H4 (cell line): ENCODE results near the gene CHD3.

DNA sequence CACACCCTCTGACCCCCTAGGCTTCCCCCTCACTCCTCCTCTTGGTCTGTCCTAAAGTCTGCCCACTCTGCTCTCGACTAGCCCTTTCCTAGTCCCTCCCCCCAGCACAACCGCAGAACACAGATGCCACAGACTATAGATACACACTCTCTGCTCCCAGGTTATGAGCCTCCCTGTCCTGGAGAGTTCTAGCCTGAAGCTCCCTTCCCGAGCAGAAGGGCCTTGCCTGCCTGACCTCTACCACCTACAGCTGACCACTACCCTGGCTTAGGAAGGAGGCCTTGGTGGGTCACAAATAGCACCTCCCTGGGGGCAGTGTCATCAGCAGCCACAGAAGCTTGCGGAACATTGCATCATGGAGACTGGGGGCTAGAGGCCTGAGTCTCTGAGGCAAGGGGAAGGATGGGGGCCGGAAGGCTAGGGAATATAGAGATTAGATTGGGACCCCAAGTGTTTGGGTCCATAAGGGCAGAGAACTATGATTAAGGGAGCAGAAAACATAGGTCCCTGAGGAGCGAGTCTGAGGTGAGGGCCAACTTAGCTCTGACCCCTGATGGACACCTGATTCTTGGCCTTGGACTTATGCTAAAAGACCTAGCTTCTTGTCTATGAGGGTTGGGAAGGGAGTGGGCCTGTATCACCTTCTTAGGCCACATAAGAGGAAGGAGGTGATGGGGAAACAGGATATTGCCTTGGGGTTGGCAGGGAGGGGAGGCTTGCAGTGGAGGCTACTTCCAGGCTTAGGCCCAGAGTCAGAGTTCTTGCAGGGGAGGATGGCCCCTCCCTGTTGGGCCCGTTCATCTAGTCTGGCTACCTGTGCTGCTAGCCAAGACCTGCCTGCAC, 4.8 kb downstream of the KDM6B start:
- RAMPAGE, long total RNA, result no peak

- RAMPAGE, long total RNA, result no peak
Measured at GRCh38 chr17:7839673-7840421, 5.8 kb downstream of the KDM6B start.

DNA sequence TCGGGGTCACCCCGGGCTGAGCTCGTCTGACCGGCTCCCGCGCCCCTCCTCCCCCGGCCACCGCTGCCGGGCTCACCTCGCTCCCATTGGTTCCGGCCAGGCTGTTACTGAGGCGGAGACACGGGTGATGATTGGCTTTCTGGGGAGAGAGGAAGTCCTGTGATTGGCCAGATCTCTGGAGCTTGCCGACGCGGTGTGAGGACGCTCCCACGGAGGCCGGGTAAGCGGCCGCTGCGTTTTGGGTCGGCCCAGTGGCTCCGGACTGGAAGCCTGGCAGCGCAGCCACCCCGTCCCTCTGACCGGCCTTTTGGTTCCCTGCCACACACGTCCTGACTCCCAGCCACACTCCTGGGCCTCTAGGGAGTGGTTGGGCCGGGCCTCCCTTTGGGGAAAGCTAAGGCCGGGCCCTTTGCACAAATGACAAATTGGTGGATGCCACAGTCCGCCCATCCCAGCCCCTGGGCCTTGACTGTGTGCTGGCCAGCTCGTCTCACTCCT, 10.0 kb upstream of the TMEM88 start:
- RAMPAGE, long total RNA, result no peak

DNA sequence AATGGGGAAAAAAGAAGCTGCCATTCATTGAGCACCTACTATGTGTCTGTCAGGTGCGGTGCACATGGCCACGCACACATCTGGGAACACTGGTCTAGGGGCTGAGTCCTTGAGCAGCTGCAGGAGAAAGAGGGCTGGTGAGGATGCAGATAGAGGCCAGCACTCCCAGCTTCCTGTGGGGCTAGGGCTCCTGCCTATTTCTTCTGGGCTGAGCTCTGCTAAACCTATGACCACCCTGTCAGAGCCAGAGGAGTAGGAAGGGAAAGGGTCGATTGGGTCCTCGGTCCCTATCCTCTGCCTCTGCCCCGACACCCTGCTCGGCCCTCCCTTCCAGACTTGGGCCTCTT, 4.2 kb upstream of the TMEM88 start:
- RAMPAGE, long total RNA, result no peak

DNA sequence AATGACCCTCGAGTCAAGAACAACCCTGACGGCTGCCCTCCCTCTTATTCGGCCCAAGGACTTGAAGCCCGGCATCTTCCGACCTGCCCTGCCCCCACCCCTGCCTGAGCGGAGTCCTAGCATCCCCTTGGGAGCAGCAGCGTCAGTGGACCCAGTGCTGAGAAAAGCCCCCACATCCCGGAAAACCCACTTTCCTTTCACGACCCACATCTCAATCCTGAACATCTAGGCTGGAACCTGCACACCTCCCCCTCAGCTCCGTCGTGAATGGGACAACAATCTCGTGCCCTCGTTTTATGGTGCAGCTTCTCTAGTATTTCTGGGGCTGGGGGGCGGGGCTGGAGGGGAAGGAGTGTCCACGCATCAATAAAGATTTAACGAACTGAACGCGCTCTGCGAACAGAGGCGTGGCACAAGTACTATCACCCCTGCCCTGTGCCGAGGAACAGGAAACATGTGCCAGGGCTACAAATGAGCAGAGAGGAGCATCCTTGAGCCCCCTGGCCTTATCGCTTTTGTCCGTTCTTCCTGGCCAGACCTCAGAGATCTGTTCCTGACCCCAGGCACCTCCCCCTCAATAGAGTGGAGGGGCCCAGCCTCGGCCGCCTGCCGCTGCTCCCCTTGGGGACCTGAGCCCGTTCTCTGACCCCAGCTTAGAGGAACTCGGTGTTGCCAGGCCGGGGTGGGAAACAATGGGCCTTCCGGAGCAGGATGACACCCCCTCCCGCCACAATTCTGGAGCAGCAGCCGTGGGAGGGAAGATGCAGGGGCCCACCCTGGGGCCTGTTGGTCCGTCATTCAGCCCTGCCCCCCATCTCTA, 1.1 kb downstream of the TMEM88 start:
- RAMPAGE, long total RNA, result no peak

- RAMPAGE, long total RNA, result no peak
Measured at GRCh38 chr17:7877071-7877538, 11.5 kb upstream of the CHD3 start.

DNA sequence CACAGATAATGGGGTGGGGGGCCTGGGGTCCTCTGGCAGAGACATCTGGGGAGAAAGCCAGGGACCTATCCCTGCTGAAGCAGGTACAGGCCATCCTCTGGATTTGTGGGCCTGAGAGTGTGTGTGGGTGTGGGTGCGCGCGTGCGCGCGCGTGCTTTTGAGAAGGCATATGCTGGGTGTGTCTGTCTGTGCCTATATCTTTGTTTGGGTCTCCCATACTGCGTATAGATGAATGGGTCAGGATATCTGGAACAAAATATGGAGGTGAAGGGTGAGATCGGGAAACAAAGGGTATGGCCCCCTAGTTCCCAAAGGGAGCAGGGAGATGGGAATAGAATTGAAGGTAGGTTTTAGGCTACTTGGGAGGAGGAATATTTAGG, at the start of gene CHD3:
CHD3 (plus strand) TSS at position 195 of the 380 bp plus-strand sequence.
- RAMPAGE, long total RNA, result no peak

GRCh38 chr17:7897836-7898134, 9.2 kb downstream of the CHD3 start:
- RAMPAGE, long total RNA, result no peak

GRCh38 chr17:7915151-7916169, 629 bp downstream of the RNF227 start:
- RAMPAGE, long total RNA, result no peak

- RAMPAGE, long total RNA, result no peak
Measured at GRCh38 chr17:7922821-7923329, 6.8 kb downstream of the KCNAB3 start.

DNA sequence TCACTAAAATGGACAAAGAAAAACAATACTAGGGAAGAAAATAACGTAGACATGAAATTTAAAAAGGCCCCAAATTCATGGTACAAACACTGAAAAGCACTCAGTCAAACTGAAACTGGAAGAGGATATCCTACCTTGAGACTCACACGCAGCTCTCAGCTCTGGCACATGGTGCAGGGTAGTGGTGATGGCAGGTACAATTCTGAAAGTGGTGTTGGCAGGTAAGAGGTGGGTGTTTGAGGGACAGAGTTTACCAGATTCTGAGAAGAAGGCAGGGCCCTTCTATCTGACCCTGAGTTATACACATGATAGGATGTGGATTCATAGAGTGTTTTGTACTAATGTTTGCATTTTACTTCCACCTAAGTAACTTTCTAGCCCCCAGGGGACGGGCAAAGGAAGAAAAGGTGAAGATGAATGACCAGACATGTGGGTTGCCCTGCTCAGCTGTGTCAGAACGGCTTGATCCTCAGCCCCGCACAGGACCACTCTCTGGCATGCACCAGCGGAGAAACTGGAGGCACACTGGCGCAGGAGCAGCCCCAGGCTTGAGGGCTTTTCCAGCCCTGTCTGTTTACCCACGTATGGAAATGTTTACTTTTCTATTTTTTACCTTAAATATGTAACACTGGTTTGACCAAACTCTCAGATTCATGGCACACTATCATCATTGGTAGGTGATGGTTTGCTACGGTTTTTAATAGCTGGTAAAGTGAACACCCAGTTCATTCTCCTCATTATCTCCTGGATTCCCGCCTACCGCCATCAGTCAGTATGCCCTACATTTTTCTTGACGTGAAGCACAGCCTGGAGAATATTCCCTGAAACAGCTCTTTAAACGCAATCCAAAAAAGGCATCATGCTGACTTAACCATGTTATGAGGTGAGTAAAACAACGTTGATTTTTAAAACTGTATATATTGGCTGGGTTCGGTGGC, 19.7 kb downstream of the CNTROB start:
- RAMPAGE, long total RNA, result no peak

DNA sequence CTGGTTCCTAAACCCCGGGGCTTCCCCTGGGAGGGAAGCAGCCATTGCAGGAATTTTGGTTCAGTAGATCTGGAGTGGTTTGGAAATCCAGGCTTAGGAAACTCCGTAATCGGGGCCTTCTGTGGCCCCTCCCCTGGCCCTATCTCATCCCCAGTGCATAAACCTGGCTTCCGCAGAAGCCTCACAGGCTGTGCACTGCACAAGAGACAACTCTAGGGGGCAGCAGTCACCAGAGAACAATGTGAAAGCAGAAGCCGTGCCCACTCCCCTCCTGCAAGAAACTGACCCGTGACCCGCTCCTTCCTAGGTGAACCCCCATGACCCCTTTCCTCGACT, 14.2 kb downstream of the GUCY2D start:
- RAMPAGE, long total RNA, result no peak

DNA sequence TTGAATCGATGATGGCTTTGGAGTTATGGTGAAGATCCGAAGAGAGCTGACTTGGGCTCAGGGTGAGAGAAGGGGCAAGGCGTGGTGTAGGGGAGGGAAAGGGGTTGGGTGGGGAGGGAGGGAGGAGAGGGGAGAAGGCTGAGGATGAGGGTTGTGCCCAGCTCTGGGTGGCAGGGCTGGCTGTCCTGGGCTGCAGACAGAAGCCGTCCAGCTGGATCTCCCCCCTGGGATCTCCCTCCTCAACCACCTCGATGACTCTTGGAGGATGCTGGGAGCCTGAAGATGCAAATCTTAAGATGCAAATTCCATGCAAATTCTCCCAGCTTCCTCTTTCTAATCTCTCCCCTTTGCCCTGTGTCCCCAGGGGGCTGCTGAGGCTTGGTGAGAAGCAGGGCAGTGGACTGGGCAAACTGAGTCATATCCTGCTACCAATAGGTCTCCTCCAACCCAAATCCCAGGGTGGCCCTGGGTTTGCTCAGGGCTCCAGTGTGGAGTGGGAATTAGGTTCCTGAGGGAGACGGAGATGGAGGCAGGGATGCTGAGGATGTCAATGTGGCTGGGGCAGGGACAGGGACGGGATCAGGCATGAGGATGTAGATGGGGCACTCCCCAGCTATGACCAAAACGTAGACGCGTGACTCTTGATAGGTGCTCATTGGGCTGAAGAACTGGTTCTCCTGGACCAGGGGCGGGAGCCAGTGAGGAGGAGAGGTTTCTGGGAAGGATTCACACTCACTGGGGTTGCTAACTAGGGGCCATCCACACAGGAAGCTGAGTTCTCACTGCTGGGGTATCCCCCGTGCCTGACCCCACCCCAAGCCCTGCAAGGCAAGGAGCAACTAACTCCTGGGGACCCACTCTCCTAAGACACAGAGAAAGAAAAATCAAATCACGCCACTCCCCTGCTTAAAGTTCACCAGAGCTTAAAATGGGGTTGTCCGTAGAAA, 3.6 kb upstream of the ALOX12B start:
- RAMPAGE, long total RNA, result no peak

DNA sequence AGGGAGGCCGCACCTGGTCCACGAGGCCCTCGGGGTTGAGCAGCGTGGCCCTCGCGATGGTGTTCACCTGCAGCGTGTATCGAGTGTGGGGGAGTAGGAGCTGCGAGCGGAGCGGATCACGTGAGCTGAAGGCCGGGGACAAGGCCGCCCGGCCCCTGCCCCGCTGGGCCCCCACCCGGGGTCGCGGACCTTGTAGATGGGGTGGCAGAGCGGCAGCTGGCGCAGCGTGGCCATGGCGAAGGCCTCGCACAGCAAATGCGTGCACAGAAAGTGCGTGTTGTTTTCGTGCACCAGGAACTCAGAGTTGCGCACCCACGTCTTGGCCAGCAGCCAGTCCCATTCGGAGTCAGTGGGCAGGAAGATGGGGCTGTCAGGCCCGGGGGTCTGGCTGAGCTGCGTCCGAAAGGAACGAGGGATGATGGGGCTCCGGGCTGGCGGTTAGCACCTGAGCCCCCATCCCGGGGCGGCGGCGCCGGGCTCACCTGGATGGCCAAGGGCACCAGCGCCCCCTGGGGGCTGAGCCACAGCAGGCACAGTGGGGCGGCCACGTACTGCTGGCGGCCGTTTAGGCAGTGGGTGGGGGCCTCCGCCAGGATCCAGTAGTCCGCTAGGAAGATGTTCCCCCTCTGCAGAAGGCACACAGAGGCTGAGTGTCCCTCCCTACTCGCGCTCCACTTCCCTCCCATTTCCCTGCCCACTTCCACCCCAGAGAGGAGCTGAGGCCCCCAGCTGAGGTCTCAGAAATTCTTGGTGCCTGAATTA, 8.2 kb downstream of the ALOXE3 start:
- RAMPAGE, long total RNA, result no peak

DNA sequence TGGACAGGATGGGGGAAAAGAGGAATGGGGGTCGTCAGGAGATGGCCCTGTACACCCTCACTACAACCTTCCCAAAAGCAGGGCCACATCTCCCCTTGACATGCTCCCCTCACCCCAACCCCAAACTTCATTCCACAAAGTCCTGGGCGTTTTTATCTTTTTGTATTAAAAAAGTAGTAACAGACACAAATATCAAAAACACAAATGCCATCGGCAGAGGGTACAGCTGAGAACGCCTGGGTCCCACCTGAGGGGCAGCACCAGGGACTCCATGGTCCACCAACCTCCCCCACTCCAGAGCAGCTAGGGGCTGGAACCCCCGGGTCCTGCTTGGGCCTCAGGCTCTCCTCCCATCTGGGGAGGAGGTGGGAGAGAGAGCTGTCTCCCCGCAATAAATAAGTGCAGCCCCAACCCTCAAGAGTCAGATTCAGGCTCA, 11.9 kb downstream of the PER1 start:
- RAMPAGE, long total RNA, result no peak

- RAMPAGE, long total RNA, result no peak
Measured at GRCh38 chr17:8142846-8143257, 9.4 kb downstream of the PER1 start.

GRCh38 chr17:8150533-8150814, 1.7 kb downstream of the PER1 start:
- RAMPAGE, long total RNA, result no peak

GRCh38 chr17:8159347-8160241, 3.2 kb downstream of the VAMP2 start:
- RAMPAGE, long total RNA, result no peak

DNA sequence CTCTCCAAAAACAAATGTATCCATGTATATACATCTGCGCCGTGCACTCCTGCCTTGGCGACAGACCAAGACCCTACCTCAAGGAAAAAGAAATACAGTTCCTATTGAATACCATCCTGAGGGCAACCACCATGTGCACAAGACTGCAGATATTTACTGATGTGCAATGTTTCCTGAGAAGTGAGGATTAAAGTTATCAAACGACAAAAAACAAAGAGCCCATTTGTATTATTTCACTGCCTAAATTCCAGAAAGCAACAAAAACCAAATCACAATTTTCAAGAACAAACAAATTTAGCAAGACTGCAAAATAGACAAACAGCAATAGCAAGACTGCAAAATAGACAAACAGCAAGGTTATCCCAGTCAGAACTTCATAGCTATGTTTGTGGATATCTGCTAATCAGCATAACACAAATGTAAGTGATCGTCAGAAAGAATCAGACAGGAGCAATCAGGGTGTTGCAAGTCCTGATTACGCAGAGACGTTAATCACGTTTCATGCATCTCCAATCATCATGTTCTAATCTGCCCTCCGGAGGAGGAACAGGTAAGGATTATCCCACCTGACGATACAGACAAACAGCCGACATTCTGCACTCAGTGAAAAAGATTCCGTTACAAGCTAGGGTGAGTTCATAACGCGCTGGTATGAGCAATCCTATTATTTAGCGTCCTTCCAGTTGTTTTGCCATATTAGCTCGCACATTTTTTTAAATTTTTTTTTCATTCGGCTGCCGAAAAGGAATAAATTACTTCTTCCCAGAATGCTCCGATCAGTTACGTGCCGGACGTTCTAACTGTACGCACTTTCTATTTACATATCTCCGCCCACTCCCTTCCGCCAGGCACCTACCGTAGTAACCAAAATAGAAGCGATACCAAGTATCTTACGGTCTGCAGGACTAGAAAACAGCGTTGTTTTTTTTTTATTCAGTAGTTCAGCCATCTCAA, 2.9 kb downstream of the TMEM107 start:
- RAMPAGE, long total RNA, result no peak

DNA sequence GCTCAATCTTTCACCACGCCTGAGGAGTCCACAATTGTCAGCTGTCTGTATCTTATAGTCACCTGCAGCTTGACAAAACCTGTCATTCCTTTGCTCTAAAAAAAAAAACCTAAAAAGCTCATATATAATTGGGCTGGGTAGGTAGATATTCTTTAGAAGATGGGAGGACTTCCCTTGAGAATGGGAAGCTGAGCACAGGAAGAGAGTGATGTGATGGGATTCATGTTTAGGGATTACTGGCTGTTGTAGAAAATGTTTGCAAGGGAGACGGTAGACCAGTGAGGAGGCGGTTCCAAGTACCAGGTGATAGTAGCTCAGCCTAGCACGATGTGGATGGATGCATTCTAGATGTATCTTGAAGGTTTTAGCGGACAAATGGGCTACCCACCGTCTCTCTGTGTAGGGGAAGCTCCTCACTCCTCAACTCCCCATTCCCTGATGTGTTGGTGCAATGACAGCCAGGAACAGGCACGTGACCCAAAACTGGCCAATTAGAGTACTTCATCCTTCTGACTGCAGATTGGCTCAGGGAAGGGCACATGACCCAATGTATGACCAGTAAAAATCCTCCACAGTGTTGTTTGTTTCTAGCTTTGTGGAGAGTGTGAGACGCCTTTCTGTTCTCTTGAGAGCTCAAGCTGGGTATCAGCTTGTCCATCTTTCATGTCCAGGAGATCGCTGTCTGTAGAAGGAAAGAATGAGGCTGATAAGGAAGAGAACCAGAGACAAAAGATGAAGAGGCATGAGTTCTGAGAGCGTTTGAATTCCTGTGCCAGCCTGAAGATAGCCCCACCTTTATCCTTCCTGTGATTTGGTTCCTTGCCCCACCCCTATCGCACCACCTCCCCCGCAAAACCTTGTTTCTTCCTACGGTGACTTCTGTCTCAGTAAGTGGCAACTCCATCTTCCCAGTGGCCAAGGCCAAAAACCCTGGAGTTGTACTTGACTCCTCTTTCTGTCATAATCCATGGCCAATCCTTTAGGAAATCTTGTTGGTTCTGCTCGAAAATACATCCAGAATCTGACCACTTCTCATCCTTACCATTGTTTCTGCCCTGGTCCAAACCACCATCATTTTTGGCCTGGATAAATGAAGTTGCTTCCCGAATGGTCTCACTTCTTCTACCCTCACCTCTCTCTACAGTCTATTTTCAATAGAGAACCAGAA, 2.2 kb upstream of the BORCS6 start:
- RAMPAGE, long total RNA, result no peak